Cardiac fibroblast (primary cell): ENCODE measurements around a stretch of chr20.

GRCh38 chr20:35329499-35329843 is 37.2 kb upstream of the FAM83C start:
- RRBS = no CpG with 5 or more reads among the region's 2 CpGs

GRCh38 chr20:35502919-35503536 is 26.4 kb downstream of the C20orf173 start:
- RRBS = 81% methylated on average over 3 of the region's 13 CpGs

DNA sequence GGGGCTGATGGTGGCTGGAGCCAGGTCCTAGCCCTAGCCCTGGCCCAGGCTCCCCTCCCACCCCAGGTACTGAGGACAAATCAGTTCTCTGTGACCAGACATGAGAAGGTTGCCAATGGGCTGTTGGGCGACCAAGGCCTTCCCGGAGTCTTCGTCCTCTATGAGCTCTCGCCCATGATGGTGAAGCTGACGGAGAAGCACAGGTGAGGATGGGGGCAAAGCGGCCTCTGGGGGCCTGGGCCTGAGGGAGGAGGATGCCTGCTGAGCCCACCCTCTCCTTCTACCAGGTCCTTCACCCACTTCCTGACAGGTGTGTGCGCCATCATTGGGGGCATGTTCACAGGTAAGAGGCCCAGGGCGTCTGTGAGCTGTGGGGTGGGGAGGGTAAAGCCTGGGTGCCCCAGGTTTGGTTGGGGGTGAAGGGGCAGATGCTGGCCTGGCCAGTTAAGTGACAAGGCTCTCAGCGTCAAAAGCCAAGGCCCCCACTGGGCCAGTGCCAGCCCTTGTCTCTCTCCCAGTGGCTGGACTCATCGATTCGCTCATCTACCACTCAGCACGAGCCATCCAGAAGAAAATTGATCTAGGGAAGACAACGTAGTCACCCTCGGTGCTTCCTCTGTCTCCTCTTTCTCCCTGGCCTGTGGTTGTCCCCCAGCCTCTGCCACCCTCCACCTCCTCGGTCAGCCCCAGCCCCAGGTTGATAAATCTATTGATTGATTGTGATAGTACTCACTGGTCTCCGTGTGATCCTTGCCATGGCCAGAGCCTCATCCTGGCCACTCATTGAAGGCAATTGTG is 15.2 kb downstream of the ERGIC3 start:
- RRBS = no CpG with 5 or more reads among the region's 16 CpGs

GRCh38 chr20:35606978-35607797 is 8.4 kb upstream of the SPAG4 start:
- RRBS = no CpG with 5 or more reads among the region's 14 CpGs

DNA sequence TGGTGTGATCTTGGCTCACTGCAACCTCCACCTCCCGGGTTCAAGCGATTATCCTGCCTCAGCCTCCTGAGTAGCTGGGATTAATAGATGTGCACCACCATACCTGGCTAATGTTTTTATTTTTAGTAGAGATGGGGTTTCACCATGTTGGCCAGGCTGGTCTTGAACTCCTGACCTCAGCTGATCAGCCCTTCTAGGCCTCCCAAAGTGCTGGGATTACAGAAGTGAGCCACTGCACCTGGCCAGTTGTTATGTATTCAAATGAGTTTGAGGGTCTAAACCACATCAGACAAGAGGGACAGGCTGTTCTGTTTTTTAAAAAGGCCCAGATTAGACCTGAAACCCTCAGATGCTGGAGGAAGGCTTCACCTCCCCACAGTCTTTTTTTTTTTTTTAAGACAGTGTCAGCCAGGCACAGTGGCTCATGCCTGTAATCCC is 4.2 kb upstream of the SPAG4 start:
- RRBS = no CpG with 5 or more reads among the region's 2 CpGs

DNA sequence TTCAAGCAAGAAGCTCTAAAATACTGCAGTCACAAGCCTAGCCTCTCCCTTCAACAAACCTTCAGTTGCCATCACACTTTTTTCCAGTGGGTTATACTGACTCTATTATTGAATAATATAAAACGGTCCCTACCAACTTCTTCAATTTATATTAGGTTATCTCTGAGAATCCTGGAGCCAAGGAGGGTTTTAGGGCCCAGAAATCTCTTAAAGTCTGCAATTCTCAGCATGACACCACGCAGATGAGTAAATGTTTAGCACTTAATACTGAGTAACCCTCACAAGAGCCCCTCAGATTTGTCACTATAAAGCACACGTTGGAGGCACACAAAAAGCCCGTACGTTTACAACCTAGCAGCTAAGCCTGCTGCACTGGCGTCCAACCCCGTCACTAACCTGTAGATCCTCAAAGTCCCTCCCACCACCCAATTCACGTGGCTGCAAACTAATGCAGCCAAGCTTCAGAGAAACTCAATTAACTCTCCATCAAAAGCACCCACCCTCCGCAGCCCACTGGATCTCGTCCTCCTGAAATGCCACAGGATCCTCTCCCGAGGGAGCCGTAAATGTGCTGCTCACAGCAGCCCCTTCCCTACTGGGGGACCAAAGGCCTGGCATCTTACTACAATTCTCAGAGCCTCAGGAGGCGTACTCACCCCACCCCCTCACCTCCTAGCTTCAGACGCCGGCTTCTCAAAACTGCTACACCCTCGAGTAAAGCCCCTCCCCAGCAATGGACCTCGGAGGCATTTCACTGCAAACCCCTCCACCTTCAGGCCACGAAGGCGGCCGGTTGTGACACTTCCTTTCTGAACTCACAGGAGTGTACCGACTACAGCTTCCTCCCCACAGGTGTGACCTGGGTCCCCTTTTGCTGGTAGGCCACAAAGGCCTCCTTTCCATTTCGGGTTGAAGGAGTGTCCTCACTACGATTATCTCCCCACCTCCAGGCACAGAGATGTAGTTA is 1.0 kb downstream of the CPNE1 start:
- RRBS = no CpG with 5 or more reads among the region's 23 CpGs

GRCh38 chr20:35721152-35721437 is 21.0 kb downstream of the RBM39 start:
- RRBS = no CpG with 5 or more reads among the region's 4 CpGs

- RRBS = no CpG with 5 or more reads among the region's 6 CpGs
Measured at GRCh38 chr20:35726269-35726593, 15.8 kb downstream of the RBM39 start.

DNA sequence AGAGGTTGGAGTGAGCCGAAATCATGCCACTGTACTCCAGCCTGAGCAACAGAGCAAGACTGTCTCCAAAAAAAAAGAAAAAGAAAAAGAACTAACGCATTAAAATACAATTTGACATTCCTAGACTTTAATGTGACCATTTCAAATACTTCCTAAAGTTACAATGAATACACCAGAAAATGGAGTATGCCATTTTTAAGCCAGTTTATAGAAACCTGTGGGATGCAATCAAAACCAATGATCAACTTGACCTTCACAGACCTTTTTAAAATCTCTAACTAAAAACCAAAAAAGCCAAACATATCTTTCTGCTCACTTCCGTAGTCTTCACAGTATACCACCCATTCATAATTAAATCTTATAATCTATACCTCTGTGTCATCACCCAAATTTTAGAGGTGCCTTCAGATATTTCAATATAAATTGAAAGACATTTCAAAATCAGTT is 8.5 kb downstream of the RBM39 start:
- RRBS = no CpG with 5 or more reads among the region's 3 CpGs

DNA sequence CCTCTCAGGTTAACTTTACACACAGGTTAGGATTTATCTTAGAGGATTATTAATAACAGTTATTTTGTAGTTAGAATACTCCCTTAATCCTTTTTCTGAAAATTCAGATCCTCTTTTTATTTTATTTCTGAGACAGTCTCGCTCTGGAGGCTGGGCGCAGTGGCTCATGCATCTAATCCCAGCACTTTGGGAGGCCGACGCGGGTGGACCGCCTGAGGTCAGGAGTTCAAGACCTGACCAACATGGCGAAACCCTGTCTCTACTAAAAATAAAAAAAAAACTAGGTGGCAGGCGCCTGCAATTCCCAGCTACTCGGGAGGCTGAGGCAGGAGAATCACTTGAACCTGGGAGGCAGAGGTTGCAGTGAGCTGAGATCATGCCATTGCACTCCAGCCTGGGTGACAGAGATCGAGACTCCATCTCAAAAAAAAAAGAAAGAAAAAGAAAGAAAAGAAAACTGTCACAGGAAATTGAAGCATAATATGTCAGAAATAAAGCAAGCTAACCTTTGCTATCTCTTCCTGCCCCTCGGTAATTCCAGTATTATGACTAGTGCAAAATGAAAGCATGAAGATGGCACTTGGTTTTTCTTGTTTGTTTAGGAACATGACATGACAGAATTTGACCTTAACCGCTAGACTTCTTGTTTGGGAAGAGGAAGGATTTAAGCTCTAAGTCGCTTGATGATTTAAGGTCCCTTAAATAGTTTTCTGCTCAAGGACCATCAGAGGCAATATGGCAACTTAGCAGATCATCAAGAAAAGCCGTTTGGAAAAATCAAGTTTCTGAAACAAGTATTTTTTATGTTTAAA is 1.8 kb upstream of the RBM39 start:
- RRBS = no CpG with 5 or more reads among the region's 14 CpGs

- RRBS = no CpG with 5 or more reads among the region's 4 CpGs
Measured at GRCh38 chr20:35776445-35777110, 4.8 kb downstream of the PHF20 start.

GRCh38 chr20:35906820-35907633 is 47.3 kb downstream of the SCAND1 start:
- RRBS = no CpG with 5 or more reads among the region's 7 CpGs

DNA sequence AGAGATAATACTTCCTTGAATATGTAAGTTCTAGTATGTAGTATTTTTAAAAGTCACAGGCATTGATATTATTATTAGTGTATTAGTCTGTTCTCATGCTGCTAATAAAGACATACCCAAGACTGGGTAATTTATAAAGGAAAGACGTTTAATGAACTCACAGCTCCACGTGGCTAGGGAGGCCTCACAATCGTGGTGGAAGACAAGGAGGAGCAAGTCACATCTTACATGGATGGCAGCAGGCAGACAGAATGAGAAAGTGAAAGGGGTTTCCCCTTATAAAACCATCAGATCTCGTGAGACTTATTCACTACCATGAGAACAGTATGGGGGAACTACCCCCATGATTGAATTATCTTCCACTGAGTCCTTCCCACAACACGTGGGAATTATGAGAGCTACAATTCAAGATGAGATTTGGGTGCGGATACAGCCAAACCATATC is 5.0 kb upstream of the SCAND1 start:
- RRBS = no CpG with 5 or more reads among the region's 6 CpGs

DNA sequence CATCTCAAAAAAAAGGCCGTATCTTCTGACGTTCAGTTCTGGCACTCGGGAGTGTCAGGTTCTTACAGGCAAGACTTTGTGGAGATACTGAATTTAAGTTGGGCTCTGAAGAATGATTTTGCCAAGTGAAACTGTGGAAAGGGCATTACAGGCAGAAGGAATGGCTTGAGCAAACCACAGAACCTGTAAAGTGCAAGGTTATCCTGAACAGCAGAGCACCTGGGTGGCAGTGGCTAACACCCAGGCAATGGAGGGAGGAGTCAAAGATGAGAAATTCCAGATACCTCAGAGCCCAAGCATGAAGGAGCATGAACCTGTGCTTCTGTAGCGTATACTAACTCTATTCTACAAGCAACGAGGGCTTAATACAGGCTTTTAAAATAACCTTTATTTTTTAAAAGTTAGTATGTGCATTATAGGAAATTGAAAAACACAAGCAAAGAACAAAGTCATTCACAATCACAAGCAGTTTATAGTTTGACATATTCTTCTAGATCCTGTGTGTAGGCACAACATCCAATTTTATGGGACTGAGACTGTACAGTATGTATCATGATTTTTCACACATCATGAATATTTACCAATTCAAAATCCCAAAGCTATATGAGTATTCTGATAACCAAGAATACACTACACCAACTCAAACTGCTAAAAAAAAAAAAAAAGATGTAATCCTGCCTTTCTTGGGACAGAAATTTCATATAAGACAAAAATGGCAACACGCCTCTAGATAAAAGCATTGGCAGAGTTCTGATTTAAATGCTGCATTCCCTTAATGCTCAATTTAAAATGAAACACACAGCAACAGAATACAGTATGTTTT is 77.1 kb downstream of the CNBD2 start:
- RRBS = no CpG with 5 or more reads among the region's 6 CpGs

DNA sequence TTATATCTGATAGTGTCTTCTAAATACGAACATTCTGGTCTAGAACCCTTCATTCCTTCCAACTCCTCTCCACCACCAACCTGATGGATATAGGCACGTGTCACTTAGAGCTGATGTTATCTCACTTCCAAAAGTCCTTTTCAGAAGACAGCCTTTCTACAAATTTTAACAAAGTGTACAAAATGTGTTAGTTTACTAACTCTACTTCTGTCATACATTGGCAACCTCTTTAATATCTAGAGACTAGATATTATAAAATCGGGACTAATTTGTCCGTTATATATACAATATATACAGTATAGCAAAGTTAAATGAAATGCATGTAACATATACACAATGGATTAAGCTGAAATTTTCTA is 79.6 kb downstream of the CNBD2 start:
- RRBS = no CpG with 5 or more reads among the region's 4 CpGs

- RRBS = 0% methylated on average over 1 of the region's 65 CpGs
Measured at GRCh38 chr20:36093113-36094110, 61.1 kb upstream of the EPB41L1 start.

GRCh38 chr20:36111977-36112640 is 42.4 kb upstream of the EPB41L1 start:
- RRBS = no CpG with 5 or more reads among the region's 13 CpGs

DNA sequence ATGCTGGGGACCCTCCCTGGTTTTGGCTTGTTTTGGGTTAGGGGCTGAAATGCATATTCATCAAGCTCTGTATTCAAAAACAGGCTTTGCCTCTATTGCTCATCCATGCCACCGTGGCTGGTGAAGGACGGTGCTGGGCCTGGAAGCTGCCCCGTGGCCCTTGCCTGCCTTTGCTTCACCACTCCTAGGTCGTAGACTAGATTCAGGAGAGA is 42.0 kb upstream of the EPB41L1 start:
- RRBS = no CpG with 5 or more reads among the region's 4 CpGs

- RRBS = no CpG with 5 or more reads among the region's 1 CpG
Measured at GRCh38 chr20:36222255-36222454, 14.1 kb upstream of the AAR2 start.

GRCh38 chr20:36235623-36236233 is 550 bp upstream of the AAR2 start:
- RRBS = no CpG with 5 or more reads among the region's 12 CpGs